ENCODE measurements around the gene CABP1.

DNA sequence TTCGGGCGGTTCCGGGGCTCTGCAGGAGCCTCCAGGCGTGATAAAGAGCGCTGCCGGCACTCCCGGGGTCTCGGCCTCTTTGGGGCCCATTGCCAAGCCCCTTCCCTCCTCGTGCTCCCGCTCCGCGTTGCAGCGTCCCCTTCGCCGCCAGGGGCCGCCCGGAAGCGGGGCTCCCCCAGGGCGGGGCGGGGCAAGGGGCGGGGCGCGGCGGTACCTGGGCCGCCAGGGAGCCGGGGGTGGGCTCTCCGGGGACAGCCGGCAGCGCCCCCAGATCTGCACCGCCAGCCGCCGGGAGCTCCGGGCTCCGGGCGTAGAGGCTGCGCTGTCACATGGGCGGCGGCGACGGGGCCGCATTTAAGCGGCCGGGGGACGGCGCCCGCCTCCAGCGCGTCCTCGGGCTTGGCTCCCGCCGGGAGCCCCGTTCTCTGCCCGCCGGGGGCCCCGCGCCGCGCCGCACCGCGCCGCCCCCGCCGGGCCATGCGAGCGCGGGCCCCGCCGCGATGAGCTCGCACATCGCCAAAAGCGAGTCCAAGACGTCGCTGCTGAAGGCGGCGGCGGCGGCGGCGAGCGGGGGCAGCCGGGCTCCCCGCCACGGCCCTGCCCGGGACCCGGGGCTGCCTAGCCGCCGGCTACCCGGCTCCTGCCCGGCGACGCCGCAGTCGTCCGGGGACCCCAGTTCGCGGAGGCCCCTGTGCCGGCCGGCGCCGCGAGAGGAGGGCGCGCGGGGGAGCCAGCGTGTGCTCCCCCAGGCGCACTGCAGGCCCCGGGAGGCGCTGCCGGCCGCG, at the start of gene CABP1:
Gene CABP1, plus strand, starts transcription at position 270 of the 785 bp plus-strand sequence.
- RRBS = 1% methylated on average over 73 of the region's 113 CpGs

DNA sequence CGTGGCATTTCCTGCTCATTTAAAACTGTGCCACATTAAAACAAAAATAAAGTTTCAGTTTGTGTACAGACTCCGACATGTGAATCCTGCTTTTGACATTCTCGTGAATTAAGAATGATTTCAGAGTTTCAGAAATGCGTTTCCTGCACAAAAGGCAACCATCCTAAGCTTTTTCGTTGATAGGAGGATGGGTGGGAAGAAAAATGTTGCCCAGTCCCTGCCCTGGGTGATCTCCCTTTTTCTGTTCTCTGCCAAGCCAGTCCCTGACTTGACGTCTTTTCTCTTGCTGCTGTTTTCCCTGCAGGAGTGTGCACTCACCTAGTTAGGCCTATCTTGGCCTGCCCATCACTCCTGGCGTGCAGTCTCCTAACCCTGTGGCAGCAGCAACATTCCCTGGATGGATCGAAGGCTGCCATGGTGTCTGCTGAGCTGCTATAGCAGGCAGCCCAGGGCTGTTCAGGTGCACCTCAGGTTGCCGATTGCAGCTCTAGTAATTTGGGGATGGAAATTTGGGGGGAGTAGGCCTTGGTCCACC, 1.1 kb downstream of the UNC119B start:
- RRBS = no CpG with 5 or more reads among the region's 9 CpGs

DNA sequence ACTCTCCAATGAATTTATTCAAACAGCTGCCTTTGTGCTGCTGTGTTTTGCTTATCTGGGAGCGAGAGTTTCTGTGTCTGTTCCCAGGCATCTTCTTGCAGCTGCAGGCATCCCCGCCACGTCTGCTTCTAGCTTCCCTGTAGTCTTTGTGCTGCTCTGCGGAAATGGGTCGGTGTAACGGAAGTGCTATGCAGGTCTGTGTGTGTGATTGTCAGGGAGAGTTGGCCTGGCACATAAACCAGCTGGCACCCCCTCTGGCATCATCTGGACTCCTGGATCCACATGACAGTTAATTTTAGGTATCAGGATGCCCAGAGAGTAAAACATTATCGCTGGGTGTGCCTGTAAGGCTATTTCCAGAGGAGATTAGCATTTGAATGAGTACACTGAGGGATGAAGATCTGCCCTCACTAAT, 9.4 kb upstream of the OASL start:
- RRBS = no CpG with 5 or more reads among the region's 7 CpGs

GRCh38 chr12:121233312-121234176, 23.6 kb downstream of the P2RX4 start:
- RRBS = no CpG with 5 or more reads among the region's 20 CpGs

GRCh38 chr12:121289022-121289400, 7.5 kb downstream of the CAMKK2 start:
- RRBS = no CpG with 5 or more reads among the region's 9 CpGs

DNA sequence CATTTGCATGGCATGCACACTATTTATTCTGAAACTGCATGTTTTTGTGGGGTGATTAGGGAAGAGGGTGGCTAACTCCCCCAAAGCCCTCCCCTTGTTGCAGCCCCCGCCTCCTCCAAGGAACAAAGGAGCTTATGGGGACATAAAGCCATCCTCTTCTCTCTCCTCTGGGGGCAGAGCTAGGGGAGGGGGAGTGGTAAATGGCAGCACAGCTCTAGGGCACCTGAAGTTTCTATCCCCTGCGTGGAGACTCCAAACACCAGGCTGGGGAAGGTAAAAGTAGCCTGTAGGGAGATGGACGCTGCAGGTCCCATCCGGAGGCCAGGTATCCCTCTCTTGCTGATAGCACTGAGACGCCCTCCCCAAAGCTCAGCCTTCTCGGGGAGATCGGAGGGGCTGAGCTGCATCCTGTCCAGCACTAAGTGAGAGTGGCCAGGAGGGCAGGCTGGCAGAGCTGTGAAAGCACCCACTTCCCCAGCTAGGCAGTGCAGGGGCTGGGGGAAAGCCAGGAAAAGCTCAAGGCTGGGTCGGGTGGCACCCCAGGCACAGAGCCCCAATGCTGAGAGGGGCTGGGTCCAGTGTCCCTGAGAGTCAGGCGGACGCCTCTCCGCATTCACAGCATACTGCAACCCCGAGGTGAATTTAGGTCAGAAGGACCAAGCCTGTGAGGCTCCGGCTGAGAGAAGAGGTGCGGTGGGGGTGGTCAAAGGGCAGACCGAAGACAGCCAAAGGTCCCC, 961 bp downstream of the CAMKK2 start:
- RRBS = no CpG with 5 or more reads among the region's 15 CpGs

GRCh38 chr12:121419908-121420448, 20.1 kb downstream of the RNF34 start:
- RRBS = no CpG with 5 or more reads among the region's 6 CpGs

DNA sequence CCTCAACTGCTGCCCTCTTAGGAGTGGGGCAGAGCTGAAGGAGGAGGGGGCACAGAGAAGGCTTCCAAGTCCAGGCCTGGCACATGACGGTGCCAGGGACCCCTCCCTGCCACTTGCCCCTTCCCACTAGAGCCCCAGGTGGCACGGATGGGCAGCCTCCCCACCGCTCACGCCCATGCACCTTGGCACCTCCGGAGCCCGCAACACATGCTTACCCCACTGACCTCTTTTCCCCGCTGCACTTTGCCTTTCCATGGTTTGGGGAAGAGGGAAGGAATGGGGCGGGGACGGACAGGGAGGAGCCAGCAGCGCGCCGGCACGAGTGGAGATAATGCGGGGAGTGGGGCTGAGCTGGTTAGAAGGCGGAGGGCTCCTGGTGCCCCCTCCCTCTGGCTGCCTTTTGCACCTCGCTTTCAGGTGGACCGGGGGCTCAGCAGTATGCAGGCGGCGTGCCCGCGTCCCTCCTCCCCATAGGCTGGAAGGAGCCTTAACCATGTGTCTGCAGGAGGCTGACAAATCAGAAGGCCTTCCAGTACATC, 45.0 kb downstream of the KDM2B start:
- RRBS = 34% methylated on average over 5 of the region's 21 CpGs

DNA sequence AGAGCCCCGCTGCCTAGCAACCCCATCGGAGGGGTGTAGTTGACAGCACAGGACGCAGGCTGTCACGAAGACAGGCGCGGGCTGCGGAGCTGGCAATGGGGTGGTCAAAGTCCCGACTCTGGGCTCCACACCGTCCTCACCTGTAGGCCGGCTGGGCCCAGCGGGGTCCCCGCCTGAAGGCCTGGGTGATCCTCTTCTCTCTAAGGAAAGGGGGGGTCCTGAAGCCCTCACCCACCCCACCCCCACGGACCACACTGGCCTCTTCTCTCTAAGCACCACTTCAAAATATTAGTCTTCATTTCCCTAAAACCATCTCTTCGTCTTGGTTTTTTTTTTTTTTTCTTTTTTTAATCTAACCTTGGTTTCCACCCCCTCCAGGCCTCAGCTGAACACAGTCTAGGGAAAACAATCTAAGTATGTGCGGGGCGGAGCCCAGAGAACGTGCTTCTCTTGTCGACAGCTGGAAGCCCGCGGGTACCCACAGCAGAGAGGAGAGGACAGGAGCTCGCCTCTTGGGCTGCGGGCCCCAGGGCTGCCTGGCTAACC, 44.4 kb downstream of the KDM2B start:
- RRBS = no CpG with 5 or more reads among the region's 22 CpGs

DNA sequence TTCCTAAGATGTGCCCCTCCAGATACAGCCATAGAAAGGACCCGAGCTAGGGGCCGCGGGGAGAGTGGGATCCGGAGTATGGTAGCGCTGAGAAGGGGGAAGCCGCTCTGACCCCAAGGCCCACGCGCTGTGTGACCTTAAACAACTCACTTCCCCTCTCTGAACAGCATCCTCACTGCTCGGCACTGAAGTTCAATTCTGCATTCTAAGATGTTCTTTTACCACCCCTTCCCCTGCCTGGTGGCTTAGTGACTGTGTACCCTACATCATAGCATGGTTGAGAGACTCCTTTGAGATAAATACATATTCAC, 42.6 kb downstream of the KDM2B start:
- RRBS = no CpG with 5 or more reads among the region's 9 CpGs

GRCh38 chr12:121550681-121551536, 29.9 kb downstream of the KDM2B start:
- RRBS = no CpG with 5 or more reads among the region's 17 CpGs

- RRBS = no CpG with 5 or more reads among the region's 4 CpGs
These were observed 813 bp upstream of the KDM2B start for GRCh38 chr12:121581683-121581989.

DNA sequence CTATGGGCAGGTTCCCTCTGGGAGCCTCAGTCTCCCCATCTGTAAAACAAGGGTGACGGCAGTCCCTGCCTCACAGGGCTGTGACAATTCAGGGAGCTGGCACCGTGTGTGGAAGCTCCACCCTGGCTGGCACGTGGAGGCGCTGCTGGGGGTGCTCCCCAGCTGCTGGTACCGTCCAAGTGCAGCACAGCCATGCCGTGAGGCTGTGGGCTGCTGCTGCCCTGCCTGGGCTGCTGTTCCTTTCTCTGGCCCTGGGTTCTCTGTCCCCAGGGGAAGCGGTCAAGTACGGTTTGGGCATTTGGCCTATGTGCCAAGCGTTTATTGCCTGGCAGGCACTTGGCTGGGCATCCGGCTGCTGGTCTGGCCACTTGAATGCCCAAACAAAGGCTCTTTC, 39.7 kb downstream of the RHOF start:
- RRBS = no CpG with 5 or more reads among the region's 10 CpGs

- RRBS = no CpG with 5 or more reads among the region's 15 CpGs
These were observed 27.9 kb downstream of the RHOF start for GRCh38 chr12:121765461-121766127.

- RRBS = no CpG with 5 or more reads among the region's 8 CpGs
These were observed 5.1 kb downstream of the RHOF start for GRCh38 chr12:121788233-121788958.

DNA sequence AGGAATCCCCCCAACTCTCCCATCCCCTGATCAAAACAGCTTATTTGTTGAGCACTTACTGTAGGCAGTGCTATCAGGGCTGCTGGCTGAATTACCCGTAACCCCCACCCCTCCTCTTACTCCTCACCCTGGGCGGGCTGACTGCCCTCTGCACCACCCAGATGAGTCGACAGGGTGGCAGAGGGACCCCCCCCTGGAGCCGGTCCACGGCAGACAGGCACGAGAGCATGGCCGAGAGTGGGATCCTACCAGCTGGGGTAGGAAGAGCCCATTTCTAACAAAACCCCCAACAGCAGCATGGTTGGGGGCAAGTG, 1.1 kb upstream of the RHOF start:
- RRBS = no CpG with 5 or more reads among the region's 7 CpGs

GRCh38 chr12:121800441-121800802, 3.4 kb upstream of the SETD1B start:
- RRBS = under 1% methylated on average over 44 of the region's 59 CpGs

GRCh38 chr12:121811253-121812351, 7.8 kb downstream of the SETD1B start:
- RRBS = no CpG with 5 or more reads among the region's 47 CpGs

DNA sequence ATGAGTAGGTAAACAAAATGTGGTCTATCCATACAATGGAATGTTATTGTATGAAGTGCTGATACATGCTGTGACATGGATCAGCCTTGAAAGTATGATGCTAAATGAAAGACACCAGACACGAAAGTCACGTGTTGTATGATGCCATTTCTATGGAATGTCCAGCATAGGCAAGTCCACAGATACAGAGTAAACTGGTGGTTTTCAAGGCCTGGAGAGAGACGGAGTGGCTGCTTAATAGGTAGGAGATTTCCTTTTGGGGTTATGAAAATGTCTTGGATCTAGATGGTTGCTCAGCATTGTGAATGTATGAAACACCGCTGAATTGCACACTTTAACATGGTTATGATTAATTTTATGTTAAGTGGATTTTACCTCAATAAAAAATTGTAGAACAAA, 31.7 kb downstream of the CFAP251 start:
- RRBS = no CpG with 5 or more reads among the region's 4 CpGs

- RRBS = 32% methylated on average over 13 of the region's 29 CpGs
These were observed 17.2 kb upstream of the BCL7A start for GRCh38 chr12:122004224-122005205.